Placental epithelial cell (primary cell): ENCODE measurements around the gene CCDC191.

DNA sequence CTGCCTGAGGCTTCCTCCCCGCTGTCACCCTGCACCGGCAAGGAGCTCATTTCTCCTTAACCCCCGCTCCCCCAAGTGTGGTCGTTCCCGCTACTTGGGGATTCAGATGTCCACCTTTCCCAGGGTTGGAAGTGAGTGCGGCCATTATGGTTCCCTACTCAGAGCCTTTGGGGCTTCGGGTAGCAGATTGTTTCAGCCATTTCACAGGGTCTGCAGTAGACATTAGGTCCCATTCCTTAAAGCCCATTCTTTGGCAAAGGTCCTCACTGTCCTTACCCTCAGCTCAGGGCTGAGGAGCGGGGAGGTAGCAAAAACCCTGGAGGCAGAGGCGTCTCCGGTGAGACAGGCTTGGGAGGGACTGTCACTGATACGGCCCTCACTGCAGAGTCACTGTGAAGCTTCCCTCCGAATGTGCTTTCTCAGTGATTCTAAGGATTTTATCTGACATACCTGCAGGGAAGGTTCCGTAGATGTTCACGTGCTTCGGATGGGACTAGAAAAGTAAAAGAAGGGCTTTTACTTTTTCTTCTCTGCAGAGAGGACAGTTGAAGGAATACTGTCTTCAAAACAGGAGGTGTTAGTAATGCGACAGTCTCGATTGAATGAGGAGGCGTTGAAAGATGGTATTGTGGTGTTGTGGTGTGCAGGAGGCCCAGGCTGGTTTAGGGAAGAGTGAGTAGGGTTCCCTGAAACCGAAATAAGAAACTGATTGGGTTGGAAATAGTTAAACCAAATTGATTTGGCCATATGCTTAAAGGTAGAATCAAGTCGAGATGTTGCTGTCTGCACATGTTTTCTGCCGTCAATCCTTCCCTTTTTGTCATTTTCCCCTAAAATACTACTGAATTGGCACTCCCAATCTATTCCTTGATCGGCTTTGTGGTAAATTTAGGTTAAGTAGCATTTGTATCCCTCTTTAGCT is 634 bp downstream of the ATP6V1A start:
- CAGE, long polyA plus RNA = no peak

- CAGE, long polyA plus RNA = no peak
These were observed at the start of gene CCDC191 for GRCh38 chr3:114055995-114057098. Gene CCDC191 (minus strand): TSS chr3:114056526.

GRCh38 chr3:114070574-114070958 is 14.0 kb downstream of the QTRT2 start:
- CAGE, long polyA plus RNA = no peak

DNA sequence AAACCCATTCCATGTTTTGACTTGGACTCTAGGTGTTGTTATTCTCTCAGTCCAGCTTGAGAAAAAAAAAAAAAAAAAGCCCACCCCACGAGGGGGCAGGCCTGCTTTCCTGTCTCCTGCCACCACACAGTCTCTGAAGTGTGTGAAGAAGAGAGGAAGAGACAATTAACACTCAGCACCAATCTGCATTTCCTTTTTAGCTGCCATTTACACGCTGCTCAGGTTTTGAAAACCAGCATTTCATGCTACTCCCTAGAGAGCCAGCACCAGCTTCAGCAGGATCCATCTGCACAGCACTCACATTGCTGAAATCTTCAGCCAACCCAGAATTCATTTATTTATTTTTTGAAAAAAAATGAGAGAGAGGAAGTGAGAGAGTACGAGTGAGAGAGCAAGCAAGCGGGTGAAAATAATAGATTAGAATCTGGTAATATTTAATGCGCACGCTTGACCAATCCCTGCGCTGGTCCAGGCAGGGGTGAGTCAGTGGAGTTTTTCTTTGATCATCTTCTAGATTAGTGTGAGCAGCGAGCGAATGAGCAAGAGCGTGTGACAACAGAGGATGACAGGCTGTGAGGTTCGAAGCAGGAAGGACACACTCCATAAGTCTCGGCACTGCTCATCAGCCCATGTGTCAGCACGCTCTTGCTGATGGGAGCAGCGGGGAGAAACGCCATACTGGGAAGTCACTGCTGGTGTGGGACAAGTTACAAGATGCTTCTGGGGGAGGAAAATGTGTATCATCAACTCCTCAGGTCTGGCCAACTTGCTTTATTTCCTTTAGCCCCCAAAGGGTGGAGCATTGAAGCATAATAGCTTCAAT is 23.4 kb downstream of the ZNF80 start:
- CAGE, long polyA plus RNA = no peak

GRCh38 chr3:114294766-114295441 is 1.1 kb downstream of the TIGIT start:
- CAGE, long polyA plus RNA = no peak

- CAGE, long polyA plus RNA = no peak
These were observed 166.5 kb downstream of the TIGIT start for GRCh38 chr3:114460220-114460791.

DNA sequence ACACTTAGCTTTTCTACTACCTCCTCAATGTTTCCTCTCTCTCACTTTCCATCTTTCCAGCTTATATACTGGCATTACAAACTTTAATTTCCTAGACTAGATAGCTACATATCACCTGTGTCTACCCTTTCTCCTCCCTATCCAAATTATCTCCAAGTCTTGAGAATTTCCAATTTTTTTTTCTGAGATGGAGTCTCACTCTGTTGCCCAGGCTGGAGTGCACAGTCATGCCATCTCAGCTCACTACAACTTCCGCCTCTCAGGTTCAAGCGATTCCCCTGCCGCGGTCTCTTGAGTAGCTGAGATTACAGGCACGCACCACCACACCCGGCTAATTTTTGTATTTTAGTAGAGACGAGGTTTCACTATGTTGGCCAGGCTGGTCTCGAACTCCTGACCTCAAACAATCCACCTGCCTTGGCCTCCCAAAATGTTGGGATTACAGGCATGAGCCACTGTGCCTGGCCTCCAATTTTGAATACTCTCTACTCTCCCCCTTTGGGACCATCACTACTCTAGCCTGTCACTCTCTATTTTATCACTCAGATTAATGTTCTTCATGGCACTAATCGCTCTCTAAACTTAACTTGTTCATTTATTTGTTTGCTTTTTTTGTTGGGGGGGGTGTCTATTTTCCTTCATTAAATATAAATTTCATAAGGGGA is 230.9 kb downstream of the TIGIT start:
- CAGE, long polyA plus RNA = no peak

- CAGE, long polyA plus RNA = no peak
These were observed 329.4 kb downstream of the TIGIT start for GRCh38 chr3:114623228-114623621.

DNA sequence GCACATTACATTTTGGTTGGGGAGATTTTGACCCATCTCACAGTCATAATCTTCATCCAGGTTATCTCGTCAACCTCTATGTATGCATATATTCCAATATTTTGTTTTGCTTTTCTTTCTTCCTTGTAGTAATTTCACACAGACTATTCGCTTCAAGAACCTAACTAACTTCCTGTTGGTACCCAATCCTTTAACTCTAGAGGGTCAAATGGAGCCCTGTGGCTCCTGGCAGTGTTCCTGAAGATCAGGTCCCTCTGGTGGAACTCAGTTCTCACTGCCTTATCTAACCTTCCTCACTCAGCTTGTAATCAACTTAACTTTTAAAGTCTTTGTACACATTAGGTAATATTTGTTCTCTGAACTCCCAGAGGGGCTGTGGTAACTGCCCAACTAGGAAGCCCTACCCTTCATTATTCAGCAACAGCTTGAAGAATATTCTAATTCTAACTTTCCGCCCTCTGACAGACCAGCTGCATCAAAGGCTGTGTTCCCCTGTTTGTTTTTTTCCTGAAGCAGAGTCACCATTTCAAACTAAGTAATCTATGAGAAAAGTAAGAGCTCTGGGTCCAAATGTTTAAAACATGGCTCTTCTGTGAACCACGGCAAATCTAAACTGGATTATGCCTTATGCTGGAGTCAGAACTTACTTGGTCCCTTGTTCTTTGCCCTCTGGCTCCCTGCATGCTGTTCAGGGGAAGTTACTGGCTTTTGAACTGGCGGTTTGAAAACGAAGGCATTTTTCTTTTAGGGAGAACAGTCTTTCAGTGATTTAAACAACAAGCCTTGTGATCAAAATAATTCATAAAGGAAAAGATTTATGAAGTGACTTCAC is 365.4 kb downstream of the TIGIT start:
- CAGE, long polyA plus RNA = no peak

- CAGE, long polyA plus RNA = no peak
These were observed 400.7 kb downstream of the ZBTB20 start for GRCh38 chr3:114746350-114746807.

DNA sequence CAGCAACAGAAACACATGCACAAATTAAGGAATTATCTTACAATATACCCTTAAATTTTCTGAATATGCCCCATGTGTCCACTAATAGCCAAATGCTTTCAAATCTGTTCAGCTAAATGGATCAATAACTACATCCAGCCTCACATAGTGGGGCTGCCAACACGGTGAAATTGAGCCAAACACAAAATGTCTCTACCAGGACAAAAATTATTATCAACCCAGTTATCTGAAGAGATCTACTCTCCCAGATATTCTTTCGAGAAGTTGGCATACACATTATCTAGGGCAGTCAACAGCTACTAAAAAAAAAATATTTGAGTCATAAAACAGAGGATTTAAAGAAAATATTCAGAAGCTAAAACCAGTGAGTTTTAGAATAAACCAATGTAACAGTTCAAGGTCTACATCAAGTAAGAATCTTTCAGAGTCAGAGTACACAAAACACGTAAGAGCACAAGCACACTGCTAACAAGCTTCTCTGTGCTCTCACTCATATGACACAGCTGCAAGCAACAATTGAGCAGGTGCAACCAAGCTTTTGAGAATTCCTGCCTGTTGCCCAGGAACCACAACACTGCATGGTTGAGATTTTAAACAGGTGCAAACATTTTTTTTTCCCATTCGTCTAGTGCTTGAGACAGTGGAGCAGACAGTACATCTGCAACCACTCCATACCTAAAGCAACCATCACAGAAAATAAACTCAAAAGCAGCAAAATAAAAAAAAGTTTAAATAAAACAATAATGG is 247.7 kb downstream of the ZBTB20 start:
- CAGE, long polyA plus RNA = no peak

DNA sequence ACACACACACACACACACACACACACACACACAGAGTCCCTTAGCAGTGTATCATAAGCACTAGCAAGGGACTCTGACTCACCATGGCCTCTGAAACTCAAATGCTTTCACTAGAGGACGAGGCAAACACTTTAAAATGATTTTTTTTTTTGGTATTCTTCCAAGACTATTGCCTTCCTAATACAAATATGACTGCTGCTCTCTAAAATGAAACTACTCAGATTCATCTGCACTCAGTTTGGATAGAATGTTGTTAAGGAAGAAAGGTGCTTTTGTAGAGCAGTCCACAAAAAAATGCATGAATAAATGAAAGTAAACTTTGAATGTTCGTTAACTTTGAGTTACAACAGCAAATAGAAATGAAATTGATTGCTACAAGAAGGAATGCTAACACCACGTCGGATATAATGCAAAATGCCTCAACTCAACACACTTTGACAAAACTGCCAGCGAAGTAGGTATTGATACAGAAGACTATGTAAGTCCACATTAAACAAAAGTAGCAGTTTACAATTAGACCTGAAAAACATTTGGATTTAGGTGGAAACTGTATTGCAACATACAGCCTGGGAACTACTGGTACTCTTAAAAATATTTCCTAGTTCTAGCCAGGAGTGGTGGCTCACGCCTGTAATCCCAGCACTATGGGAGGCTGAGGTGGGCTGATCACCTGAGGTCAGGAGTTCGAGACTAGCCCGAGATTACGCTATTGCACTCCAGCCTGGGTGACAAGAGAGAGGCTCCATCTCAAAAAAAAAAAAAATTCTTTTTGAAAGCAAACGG is 246.4 kb downstream of the ZBTB20 start:
- CAGE, long polyA plus RNA = no peak

- CAGE, long polyA plus RNA = no peak
These were observed 74.5 kb downstream of the ZBTB20 start for GRCh38 chr3:115072442-115073131.

DNA sequence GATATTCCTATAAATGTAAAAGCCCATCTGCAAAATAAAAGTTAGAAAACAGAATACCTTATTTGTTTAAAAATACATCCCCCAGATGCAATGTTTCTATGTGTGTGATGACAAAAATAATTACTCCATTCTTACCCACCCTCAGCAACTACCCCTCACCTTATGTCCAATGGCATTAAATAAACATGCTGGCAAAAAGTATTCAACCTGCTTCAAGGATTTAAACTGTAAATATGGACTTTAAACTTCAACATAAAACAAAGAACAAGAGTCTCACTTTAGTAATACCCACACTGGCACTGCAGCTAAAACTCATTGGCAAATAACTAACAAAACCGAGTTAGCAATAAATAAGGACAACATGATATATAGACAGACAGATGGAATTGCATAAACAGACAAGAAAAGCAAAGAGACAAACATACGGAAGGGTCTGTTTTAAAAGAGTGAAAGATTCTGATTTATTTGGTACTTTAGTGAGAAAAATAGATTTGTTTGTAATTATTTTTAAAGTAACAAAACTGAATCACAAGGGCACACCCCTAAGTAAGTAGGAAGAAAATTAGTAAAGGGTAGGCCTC is 47.6 kb downstream of the ZBTB20 start:
- CAGE, long polyA plus RNA = no peak

- CAGE, long polyA plus RNA = no peak
These were observed 40.0 kb upstream of the ZBTB20 start for GRCh38 chr3:115187100-115187427.

GRCh38 chr3:115512326-115513749 is 110.5 kb upstream of the GAP43 start:
- CAGE, long polyA plus RNA = no peak

DNA sequence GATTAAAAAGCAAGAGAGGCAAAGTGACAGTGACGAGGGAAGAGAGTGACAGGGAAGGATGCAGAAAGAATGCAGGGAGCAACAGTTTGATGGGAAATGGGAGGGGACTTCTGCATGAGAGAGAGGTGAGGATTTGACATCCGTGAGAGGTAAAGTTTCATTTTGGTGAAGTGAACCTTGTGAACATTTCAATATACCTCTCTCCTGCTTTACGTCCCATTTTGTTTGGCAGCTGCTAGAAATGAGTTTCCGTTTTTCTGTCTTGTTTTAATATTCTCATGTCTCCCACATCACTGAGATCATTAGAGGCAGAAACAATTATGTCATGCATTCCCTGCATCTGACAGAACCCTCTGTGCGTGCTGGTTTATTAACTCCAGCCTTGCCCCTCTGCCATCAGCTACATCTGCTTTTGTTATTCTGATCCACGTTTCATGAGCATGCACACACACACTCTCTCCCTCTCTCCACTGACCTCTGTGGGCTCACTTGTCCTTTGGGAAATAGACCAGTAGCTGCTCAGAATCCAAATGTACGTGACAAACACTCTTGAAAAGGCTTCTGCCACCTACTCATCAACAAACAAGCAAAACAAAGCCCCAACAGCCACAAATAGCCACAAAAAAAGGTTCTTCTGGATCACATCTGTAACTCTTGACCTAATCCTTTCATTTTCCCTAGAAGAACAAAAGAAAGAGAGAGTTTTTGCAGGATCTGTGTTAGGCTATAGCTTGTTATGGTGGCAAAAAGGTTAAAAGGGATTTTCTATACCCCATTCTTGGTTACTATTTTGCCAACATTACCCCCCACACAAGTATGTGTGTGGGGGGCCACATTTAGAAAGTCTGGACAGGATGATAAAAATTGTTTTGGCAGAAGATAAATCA is 161.9 kb downstream of the GAP43 start:
- CAGE, long polyA plus RNA = no peak

DNA sequence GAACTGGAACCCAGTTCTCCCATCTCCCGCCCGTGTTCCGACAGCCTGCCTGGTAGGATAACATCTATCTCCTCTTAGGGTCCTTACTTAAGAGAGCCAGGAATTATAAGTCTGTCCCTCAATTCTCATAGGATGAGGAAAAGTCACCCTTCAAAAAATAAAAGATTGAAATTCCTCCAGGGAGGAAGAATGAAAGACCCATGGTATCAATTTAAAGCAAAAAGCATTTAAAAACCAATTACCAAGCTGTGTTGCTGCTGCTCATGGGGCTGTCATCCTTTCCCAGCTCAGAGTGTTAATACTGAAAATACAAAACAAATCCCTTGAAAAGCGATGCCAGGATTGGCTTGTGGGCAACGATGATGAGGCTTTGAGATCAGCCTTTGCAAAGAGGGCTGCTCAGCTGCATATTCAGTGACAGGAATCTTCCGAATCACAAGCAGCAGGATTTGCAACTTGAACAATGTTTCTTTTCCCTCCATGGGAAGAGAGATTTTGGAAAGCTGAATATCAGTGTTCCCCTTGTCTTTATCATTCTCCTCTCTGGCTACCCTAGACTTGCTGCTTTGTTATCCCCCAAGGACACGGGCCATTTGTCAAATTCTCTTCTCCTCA is 375.6 kb downstream of the GAP43 start:
- CAGE, long polyA plus RNA = no peak

DNA sequence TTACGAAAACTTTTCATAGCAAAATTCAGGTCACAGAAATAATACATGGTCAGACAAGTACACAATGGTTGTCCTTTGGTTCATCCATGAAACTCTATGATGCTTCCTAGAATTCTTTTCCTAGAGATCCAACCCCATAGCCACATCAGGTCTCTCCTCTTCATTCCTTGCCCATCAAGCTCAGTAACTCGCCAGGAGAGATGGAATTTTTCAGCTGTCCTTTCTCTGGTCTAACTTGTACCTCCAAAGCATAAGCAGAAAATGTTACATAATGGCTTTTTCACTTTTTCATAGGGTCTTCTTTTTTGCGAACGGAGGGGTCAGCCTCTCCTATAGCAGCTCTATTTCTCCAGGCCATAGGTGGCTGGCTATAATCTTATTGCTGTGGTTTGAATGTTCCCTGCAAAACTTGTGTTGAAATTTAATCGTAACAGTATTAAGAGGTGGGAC is 34.7 kb downstream of the LSAMP start:
- CAGE, long polyA plus RNA = no peak

GRCh38 chr3:116434286-116434620 is 11.0 kb downstream of the LSAMP start:
- CAGE, long polyA plus RNA = no peak